Skin of body (tissue), 2 donors: ENCODE measurements around the gene PSAPL1.

- RAMPAGE, long total RNA = no peak
Observed at GRCh38 chr4:6912155-6912918, 2.7 kb downstream of the TBC1D14 start.

- RAMPAGE, long total RNA = no peak
Observed at GRCh38 chr4:6916294-6917122, 6.9 kb downstream of the TBC1D14 start.

DNA sequence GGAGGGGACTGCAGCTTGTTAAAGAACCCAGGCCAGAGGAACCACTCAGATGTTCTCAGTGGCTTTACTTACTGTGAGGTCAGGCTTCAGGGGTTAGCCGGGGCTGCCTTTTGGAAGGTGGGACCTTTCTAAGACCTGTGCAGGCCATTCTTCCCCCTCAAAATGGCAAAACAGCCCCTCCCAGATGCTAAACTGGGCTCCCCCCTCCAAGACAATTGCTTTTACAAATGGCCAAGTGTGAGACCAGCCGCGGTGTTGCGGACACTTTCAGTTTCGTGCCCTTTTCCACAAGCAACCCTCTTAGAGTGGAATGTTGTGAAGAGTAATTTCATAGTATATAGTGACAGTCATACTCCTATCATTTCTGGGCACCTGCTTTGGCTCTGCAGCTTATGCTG lies 54.8 kb downstream of the CCDC96 start:
- RAMPAGE, long total RNA = no peak

DNA sequence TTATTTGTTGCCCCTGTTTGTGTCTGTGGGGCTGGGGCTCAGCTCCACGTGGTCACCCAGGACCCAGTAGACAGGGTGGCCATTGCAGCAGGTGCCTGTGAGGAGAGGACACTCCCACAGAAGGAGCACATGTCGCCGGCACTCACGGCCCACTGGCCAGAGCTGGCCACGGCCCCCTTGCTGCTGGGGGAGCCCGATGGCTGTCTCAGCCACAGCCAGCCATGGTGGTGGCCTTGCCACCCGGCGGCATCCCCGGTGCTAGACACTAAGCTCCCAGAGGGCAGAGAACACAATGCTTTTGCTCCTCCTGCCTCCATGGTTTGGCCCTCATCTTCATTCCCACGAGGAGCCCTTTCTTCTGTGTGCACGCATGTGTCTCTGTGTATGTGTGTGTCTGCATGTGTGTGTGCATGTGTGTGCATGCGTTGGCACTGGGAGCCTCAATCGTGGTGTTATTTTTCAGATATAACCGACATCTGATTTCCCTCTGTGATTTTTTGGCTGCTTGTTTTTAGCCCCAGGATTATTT lies 28.0 kb upstream of the GRPEL1 start:
- RAMPAGE, long total RNA = no peak

GRCh38 chr4:7124937-7125626 lies 57.2 kb upstream of the GRPEL1 start:
- RAMPAGE, long total RNA = no peak

DNA sequence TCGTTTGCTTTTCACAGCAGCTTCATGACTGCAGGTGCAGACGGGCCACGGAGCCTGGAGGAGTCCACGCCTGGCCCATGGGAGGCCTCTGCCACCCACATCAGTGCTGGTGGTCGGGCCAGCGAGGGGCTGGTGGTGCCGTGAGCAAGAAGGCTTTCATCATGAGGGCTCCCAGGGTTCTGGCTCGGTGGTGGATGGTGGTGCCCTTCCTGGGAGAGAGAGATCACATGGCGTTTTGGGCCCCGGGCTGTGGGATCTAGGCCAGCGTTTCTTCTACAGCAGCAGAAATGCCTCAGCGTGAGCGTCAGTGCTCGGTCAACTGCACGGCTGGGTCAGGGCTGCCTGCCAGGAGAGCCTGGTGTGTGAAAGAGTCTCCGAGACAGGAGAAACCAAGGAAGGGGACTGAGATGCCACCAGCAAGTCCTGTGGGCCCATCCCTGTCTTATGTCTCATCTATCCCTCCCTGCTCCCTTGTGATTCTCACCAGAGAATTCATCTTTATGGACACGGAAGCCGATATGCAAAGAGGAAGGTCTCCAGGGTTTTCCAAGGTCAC lies 99.0 kb downstream of the SORCS2 start:
- RAMPAGE, long total RNA = no peak

- RAMPAGE, long total RNA = no peak
Observed at GRCh38 chr4:7313296-7313911, 121.1 kb downstream of the SORCS2 start.

- RAMPAGE, long total RNA = no peak
Observed at GRCh38 chr4:7434754-7435139, at the start of gene PSAPL1. TSS of gene PSAPL1 (minus strand) at chr4:7434930.

DNA sequence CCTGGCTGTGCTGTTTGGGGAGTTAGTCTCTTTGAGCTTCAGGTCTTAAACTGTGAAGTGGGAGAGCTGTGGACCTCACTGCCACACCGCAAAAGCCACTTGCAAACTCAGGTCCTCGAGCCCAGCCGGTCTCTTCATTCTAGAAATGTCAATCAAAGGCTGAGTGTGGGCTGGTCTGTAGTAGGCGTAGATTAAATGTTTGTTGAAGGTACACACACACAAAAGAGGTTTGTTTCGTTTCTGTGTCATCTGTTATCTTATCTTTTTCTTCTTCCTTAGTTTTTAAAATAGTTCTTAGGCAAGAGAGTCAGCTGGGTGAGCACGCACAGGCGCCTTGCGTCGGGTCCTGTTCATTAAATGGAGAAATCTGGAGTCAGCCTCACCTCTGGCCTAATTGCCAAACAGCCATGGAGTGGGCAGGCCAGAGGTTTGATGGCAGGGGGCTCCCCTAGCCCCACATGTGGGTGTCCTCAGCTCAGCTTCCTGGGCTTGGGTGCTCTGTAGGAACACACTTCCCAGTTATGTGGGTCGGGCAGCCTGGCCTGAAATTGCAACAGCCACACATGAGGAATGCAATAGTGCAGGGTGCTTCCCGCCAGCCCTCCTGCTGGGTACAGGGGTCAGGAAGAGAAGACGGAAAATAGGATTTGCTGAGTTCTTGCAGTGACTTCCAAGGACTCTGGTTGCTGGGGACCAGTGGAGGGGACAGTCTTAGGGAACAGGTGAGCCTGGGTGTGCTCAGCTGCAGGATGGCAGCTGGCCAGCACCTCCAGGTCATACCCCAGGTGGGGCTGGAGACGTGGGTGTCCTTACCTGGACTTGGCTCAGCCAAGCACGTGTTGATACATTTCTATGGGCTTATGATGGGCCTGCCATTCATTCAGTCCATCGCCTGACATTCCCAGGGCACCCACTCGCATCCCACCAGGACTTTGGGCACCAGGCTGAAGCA lies 997 bp upstream of the PSAPL1 start:
- RAMPAGE, long total RNA = no peak

DNA sequence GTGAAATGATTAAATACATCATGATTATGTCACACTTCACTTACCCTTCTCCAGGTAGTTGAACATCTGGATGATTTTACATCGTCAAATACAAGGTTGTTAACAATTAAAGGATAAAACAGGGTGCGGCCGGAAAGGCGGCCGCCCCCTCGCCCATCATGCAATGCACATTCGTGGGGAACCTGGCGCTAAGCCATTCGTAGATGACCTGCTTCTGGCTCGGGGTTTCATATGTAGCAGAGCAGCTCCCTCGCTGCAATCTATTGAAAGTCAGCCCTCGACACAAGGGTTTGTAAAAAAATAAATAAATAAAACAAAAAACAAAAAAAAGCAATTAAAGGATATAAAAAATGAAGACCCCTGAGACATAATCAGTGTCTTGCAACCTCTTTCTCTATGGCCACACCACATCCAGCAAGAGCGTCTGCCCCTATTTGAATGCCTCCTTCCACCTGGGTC lies 147.6 kb upstream of the PSAPL1 start:
- RAMPAGE, long total RNA = no peak

DNA sequence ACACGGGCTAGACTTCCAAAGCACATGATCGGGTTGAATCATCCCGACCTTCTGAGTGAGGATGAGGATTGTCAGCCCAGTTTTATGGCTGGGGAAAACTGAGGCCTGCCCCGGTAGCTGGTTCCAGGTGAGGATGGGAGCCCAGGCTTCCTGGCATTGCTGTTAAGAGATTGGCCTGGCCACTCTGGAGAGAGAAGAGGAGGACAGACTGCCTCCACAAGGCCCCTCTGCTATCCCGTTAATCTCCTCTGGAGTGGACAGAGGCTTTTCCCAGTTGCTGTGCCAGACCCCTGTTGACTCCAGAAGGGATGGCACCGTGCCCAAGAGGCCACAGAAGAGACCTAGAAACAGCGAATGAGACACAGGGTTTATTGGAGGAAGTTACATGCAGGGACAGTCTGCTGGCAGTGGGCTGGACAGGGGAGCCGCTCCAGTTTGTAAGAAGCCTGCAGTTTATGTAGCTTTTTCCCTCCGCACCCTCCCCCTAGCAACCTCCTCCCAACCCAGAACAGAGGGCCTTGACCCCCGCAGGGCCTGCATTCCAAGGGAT lies 216.6 kb upstream of the PSAPL1 start:
- RAMPAGE, long total RNA = no peak

GRCh38 chr4:7863757-7864477 lies 75.7 kb downstream of the AFAP1 start:
- RAMPAGE, long total RNA = no peak

DNA sequence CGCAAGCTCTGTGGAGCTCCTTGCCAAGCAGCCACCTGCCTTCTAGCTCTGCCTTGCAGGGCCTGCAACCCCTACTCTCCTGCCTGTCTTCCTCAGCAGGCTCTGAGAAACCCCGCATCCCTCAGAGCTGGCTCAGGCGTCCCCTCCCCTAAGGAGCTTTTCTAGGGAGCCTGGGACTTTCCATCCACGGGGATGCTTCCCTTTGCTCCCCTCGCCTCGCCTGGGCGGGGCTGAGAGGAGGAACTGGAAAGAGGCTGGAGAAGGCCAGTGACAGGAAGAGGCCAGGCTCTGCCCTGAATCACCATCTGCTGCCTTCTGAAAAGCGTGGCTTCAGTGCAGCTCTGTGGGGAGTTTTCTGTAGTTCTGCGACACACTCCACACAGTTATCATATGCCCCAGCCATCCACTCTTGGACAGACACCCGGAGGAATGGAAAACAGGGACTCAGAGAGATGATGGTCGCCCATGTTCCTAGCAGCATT lies 28.3 kb upstream of the AFAP1 start:
- RAMPAGE, long total RNA = no peak

GRCh38 chr4:7983150-7983837 lies 43.6 kb upstream of the AFAP1 start:
- RAMPAGE, long total RNA = no peak

DNA sequence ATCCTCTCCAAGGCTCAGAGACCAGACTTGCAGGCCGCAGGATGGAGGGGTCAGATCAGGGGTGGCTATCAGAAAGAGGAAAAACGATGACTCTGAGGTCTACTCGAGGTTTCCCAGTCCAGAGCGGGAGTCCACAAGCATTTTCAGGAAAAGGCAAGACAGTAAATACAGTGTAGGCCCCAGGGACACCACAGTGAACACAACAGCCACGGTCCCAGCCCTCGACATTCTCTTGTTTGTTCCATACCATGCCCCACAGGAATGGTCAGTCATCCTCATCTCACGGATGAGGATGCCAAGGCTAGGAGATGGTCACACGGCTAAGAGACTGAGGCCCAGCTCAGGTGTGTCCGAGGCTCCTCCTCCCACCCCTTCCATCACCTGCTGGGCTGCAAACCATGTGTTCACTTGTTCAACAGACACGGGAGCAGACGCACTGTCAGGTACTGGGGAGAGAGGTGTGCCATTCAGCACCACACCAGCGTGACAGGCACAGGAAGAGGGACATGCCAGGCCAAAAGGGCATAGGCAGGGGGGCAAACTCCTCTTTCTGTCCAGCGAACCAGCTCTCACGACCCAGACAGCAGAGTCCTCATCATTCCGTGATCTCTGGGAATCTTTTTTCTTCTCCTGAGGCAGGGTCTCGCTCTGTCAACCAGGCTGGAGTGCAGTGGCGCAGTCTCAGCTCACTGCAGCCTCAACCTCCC lies 46.0 kb downstream of the ABLIM2 start:
- RAMPAGE, long total RNA = no peak

- RAMPAGE, long total RNA = no peak
Observed at GRCh38 chr4:8132799-8133359, 25.7 kb downstream of the ABLIM2 start.

DNA sequence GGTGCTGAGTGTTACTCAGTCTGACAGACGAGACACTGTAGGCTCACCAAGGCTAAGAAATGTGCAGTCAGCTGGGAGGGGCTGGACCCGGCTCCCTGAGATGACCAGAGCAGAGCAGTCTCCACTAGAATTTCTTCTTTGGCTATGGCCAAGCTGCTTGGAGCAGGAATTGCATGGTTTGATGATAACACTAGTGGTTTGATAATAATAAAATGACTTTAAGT lies 7.1 kb upstream of the ABLIM2 start:
- RAMPAGE, long total RNA = no peak

DNA sequence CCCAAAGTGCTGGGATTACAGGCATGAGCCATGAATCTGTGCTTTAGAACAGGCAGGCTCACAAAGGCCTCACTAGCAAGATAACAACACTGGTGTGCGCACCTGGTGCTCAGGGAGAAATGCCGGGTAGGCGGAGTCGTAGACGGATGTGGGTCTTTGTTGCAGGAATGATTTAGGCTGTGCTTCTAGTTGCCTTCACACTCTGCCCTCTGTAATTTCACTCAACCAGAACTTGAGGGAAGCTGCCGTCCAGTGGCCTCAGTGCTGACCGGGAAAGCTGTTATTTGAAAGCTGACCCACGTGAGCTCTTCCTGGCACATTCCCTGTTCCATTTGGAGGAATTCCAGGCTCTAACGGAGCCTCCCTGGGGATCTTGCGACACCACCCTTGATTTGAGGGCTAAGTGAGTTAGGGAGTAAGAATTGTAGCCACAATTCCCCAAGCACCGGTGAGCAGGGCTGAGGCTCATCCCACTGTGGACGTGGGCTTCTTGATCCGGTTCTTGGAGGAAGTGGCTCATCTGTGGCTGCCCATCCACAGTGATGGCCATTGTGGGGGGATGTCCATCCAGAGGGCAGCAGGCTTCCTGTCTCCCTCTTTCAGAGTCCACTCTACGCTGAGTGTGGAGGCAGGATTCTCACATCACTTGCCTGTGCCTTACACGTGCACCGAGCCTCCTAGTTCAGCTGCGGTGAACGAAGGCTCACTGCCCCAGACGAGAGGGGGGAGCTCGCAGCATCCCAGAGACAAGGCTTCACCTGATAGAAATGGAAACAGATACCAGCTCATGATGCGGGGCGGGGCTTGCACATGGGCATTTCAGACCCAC lies 16.1 kb downstream of the SH3TC1 start:
- RAMPAGE, long total RNA = no peak

DNA sequence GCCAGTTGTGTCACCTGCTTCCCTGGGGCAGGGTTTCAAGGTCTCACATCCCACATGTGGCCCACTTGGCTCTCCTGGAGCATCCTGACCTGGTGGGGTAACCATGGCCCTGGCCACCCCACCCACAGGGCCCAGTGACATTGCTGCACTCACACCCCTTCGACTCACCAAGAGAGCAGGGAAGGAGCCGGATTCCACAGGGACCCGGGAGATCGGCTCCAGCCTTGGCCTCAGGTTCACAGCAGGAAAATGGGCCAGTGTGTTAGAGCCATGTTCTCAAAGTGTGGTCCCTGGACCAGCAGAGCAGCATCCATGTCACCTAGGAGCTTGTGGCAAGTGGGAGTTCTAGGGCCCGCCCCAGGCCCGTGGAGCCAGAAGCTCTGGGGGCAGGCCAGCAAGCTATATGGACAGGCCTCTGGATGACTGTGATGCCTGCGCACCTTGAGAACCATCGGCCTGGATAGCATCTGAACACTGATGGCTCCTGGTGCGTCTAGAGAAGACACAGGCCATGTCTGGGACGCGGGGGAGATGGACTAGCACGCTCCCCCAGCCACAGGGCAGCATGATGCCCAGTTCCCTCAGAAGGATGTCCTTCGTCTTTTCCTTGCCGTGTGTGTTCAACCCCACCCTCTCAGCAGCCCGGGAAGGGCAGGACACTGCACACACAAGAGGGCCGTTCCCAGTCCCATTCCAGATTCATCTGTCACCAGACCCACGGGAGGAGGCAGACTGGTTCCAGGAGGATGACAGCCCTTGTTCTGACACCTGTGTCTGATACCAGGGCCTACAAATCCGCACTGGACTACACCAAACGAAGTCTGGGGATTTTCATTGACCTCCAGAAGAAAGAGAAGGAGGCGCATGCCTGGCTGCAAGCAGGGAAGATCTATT lies 33.7 kb downstream of the SH3TC1 start:
- RAMPAGE, long total RNA = no peak

DNA sequence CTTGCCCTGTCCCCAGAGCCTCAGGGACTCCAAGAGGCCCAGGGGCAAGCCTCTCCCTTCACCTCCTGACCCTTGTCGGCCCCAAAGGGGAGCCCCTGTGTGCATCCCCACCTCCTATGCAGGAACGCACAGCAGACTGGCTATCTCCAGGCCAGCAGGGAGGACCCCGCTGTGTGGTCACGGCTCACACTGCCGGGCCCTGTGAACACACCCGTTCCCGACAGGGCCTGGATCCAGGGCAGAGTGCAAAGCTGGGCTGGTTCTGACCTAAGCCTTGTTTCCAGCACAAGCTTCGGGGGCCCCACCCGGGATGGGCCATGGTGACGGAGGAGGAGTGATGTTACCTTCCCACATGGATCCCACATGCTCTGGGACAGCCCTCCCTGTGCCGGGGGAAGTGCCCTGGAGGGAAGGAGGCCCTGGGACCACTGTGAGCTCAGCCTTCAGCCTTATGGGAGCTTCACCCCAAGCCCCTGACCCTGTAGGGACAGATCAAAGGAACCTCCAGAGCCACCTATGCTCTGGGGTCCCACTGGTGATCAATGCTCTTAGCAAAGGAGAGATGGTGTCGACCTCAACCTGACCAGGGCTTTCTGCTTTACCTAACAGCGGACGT lies 21.9 kb upstream of the HTRA3 start:
- RAMPAGE, long total RNA = no peak